Glomerular endothelial cell (primary cell): ENCODE data around the gene NUTM2B.

GRCh38 chr10:79394215-79395116 is 47.2 kb downstream of the PPIF start:
- RAMPAGE, long total RNA, result no peak

DNA sequence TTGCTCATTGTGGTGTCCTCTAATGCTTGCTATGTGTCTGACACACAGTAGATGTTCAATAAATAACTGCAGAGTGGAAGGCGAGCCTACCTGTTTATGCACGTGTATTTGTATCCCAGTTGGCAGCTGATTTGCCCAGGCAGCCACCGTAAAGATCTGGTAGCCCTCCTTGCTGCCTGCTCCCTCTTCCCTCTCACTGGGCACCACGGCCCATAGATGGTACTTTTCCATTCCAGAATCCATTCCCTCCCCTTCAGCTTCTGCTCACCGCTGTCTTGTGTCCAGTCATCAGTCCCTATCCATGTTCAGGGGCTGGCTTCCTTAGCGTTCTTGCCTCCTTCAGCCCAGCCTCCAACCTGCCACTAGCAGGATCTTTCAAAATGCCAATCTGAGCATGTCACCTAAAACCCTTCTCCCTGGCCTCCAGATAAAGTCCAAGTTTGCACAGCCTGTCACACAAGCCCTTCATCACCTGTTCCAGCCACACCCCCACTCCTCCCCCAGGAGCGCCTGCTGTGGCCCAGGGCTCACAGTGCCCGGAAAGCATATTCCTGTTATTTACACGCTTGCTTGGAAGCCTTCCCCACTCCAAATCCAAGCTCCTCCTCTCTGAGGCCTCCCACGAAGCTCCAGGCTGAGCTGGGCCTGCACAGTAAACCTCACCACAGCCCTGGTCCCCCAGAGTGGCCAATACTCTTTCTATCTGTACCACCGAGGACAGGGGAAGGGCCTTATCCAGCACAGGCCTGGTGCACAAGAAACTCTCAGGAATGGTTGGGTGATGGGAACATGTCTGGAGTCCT is 21.0 kb downstream of the ZCCHC24 start:
- RAMPAGE, long total RNA, result no peak

DNA sequence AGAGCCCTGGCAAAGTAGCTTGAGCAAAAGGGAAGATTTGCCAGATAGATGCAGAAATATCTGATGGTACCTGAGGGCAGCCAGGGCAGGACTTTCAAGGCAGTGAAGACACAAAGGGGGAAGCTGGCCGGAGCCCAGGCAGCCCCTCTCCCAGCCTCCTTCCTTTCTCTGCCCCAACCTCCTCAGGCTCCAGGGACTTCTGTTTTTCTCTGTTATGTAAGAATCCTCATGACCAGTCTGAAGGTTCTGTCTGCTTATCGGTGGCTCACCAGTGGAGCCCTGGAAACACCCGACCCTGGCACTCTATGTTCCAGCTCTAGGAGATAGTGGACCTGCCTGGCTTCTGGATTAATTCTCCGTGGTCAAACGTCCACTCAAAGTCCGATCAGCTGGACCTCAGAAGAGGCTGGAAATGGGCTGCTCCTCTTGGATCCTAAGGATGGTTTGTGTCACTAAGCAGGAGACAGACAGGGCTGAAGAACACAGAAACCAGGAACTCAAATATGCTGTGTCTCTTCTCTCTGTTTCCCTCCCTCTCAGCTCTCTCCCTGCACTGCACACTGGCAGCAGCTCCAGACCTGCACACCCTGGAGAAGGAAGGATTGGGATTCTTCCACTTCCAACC is 22.3 kb upstream of the ZCCHC24 start:
- RAMPAGE, long total RNA, result no peak

- RAMPAGE, long total RNA, result no peak
Observed at GRCh38 chr10:79702937-79703280, at the start of gene NUTM2B. Gene NUTM2B, plus strand, starts transcription at chr10:79703227.

DNA sequence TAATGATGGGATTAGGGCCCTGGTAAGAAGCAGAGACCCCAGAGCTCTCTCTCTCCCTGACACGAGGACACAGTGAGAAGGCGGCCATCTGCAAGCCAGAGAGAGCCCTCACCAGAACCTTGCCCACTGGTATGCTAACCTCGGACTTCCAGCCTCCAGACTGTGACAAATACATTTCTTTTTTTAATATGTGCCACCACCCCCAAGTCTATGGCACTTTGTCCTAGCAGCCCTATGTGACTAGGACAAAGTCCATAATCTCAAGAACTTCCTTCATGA is 11.7 kb downstream of the NUTM2B start:
- RAMPAGE, long total RNA, result no peak

- RAMPAGE, long total RNA, result no peak
Observed at GRCh38 chr10:79715090-79715304, 12.0 kb downstream of the NUTM2B start.

- RAMPAGE, long total RNA, result no peak
Observed at GRCh38 chr10:79927025-79927847, 21.7 kb downstream of the SFTPD start.

- RAMPAGE, long total RNA, result no peak
Observed at GRCh38 chr10:80145522-80146741, 13.4 kb downstream of the PLAC9 start.

GRCh38 chr10:80159559-80160304 is 27.2 kb downstream of the PLAC9 start:
- RAMPAGE, long total RNA, result no peak

DNA sequence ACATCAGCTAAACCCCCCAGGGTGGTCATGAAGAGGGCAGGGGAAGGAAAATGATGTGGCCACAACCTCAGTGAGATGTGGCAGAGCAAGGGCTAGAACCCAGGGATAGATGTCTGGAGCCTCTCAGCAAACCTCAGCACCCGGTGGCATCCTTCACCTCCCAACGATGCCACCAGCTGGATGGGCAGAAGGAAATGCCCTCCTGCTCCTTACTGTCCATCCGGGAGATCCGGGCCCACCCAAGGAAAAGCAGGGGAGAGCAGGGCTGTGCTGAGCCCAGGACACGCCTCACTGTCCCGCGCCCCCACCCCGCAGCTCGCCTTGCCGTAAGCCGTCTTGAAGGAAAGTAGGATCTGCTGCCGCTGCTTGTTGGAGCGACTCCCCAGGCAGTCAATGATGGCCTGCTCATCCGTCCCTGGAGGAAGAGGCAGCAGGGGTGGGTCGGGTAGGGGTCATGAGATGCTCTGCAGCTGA is 34.1 kb downstream of the PLAC9 start:
- RAMPAGE, long total RNA, result no peak

GRCh38 chr10:80253851-80254279 is 35.6 kb downstream of the MAT1A start:
- RAMPAGE, long total RNA, result no peak

- RAMPAGE, long total RNA, result no peak
Observed at GRCh38 chr10:80279986-80280835, 9.2 kb downstream of the MAT1A start.

- RAMPAGE, long total RNA, result no peak
Observed at GRCh38 chr10:80411169-80412254, 3.2 kb downstream of the PRXL2A start.

DNA sequence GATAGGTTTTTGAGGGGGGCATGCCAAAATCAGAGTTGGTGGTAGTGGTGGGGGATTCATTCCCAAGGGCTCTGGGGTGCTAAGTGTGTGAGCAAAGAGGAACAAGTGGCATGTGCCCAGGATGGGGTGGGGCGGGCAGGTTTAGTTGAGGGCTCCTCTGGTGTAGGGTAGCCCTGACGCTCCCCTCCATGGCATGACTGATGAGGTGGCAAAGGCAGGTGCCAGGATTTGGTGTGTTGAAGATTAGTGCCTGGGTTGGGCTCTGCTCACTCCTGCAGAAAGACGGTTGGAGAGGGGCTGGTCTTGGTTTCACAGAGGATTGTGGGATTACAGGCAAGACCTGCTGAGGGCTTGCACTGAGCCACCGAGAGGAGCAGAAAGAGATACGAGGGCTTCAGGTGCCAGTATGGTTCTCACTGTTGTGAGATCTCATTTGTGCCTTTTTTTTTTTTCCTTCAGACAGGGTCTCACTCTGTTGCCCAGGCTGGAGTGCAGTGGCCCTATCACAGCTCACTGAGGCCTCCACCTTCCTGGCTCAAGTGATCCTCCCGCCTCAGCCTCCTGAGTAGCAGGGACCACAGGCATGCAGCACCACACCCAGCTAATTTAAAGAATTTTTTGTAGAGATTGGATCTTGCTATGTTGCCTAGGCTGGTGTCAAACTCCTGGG is 7.5 kb downstream of the TSPAN14 start:
- RAMPAGE, long total RNA, result no peak

DNA sequence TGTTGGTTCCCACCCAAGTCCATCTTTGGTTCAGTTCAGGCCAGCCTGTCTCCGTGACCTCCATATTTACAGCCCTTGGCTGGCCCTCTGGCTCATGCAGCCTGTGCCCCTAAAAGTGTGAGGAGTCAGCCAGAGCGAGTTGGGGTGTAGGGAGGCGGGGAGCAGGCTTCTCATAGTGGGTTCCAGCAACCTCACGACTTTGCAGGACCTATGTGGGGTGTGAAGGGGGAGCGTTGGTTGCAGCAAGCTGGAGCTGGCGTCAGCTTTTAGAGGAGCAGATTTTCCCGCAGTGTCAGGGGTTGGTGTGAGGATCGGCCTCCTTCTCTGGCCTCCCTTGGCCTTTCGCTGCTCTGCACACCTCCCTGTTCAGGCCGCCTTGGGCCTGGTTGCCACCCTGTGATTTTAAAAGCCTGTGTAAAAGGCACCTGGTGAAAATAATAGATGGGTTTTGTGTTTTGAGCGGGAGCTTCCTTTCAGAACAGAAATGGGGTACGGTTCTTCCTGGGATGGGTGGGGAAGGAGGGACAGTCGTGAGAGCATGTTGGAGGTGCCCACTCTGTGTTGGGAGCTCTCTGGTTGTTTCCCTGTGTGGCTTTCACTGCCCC is 9.9 kb downstream of the TSPAN14 start:
- RAMPAGE, long total RNA, result no peak

GRCh38 chr10:80464504-80465478 is 10.7 kb downstream of the TSPAN14 start:
- RAMPAGE, long total RNA, result no peak

- RAMPAGE, long total RNA, result no peak
Observed at GRCh38 chr10:80470586-80471464, 16.7 kb downstream of the TSPAN14 start.

GRCh38 chr10:80501823-80502648 is 35.7 kb upstream of the SH2D4B start:
- RAMPAGE, long total RNA, result no peak

GRCh38 chr10:80502649-80503335 is 34.9 kb upstream of the SH2D4B start:
- RAMPAGE, long total RNA, result no peak

DNA sequence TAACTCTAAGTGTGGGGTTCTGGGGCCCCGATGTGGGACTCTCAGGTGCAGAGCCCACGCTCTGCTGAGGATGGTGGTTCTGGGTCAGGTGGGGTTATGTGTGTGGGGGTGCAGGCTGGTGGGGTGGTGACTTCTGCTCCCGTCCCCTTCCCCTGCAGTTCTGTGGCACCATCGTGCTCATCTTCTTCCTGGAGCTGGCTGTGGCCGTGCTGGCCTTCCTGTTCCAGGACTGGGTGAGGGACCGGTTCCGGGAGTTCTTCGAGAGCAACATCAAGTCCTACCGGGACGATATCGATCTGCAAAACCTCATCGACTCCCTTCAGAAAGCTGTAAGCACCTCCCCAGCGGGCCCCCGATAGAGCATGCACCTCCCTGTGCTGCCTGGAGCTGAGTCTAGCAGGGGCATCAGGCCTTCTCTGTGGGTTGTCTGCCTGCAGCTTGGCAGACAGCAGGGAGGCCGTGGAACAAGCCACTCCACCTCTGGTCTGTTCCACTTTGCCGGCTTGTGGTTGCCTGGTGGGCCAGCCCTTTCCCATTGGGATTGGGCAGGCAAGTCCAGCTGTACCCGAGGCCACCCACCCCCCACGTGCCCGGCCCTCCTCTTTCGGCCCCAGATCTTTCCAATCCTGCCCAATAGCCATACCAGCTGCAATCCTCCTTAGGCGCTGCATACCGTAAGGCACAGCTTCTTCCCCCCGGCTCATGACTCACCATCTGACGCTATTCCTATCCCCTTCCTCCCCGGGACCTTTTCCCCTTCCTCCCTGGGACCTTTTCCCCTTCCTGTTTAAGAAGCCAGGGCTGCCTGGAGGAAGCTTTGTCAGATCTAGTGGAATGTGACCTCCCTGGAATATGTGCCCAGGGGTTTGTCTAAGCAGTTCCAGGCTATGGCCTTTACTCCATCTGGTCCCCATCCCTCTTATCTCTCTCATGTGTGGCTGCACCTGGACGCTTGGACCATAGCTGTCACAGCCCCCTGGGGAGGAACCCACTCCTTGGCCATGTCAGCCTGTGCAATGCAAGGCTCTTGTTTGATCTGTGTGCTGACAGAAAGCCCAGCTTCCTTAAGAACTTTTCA is 28.2 kb upstream of the SH2D4B start:
- RAMPAGE, long total RNA, result no peak